ENCODE measurements around a stretch of chr2.

DNA sequence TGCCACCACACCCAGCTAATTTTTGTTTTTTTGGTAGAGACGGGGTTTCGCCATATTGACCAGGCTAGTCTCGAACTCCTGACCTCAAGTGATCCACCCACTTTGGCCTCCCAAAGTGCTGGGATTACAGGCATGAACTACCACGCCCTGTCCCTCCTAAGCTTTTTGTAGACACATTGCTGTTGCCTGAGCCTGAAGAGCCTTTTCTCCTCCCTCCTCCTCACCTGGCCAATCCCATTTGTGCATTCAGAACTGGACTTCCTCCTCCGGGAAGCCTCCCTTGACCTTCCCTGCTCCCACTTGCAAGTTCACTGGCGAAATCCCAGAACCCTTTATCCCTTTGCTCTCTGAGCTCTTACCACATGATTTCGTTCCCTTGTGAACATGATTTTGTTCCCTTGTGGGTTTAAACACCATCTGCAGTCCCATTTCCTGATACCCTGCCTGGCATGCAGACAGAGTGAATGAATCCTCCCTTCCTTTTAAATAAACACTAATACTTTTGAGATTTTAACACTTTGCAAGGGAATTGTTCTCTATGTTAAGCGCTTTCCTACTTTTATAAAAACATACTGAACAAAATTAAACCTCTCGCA, 2.7 kb downstream of the C2orf72 start:
- PRO-cap = no peak

- PRO-cap = no peak
Observed at GRCh38 chr2:231461368-231462464, 2.6 kb downstream of the NCL start.

DNA sequence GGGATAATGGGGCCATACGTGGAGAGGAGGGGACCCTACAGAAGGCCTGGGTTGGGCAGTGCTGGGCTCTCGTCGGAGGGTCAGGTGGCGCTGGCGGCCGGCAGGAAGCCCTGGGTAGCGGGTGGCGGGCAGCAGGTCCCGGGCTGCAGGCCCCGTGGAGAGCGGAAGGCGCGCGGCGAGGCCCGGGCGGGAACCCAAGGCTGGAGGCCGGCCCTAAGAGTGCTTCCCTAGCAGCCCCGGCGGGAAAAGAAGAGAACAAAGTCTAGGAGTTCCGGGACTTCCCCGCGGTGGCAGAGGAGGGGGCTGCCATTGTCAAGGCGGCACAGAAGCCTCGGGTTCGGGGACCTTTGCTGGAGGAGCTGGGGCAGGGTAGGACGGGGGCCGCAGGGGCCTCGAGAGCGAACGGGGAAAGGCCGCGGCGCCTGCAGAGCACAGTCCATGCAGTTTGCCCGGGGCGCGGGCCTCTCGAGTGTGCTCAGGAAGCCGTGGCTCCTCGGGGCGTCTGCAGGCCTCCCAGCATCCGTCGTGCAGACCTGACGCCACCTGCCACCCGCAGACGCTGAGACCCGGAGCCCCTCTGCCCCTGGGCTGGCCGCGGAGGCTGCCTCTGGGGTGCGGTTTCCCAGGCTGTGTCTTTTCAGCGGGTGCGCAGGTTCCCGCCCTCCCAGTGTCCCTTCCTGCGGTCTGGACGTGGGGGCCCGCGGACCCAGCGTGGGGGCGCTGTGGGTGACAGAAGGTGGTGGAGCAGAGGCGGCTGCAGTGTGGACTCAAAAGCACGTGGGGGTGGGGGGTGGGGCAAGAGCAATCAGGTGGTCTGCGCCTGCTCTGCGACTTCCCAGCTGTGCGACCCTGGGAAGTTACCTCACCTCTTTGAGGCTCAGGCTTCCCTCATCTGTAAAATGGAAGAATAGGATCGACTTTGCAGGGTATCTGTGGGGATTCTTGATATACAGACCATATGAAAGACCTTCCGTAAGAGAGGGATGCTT, 19.4 kb upstream of the NCL start:
- PRO-cap = no peak

DNA sequence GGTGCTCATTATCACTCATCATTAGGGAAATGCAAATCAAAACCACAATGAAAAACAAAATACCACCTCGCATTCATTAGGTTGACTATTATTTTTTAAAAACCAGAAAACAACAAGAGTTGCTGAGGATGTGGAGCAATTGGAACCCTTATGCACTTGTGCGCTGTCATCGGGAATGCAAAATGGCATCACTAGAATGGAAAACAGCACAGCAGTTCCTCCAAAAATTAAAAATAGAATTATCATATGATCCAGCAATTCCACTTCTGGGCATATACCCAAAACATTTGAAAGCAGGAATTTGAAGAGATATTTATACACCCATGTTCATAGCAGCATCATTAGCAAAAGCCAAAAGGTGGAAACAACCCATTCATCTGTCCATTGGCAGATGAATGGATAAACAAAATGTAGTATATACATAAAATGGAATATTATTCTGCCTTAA, 11.9 kb upstream of the NMUR1 start:
- PRO-cap = no peak

- PRO-cap = no peak
Observed at GRCh38 chr2:231710889-231711128, 2.5 kb downstream of the PTMA start.

- PRO-cap = no peak
Observed at GRCh38 chr2:231712080-231713267, 4.1 kb downstream of the PTMA start.

DNA sequence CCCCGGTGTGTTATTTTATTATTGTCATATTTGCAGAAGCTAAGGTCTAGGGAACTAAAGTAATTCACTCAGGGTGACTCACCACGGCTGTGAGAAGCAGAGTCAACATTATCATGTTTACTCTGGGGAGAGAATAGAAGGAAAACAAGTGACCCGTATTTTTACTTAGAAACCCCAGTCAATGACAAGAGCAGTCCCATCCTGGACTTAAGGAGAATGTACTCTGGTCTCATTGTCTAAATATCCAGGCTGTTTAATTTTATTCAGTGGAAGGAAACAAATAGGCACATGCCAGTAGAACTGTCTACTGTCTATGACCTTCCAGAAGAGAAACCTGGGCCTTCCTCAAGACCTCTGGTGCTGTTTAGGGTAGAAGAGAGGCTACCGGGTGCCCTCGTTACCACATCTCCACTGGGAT, 77.4 kb upstream of the ALPP start:
- PRO-cap = no peak

DNA sequence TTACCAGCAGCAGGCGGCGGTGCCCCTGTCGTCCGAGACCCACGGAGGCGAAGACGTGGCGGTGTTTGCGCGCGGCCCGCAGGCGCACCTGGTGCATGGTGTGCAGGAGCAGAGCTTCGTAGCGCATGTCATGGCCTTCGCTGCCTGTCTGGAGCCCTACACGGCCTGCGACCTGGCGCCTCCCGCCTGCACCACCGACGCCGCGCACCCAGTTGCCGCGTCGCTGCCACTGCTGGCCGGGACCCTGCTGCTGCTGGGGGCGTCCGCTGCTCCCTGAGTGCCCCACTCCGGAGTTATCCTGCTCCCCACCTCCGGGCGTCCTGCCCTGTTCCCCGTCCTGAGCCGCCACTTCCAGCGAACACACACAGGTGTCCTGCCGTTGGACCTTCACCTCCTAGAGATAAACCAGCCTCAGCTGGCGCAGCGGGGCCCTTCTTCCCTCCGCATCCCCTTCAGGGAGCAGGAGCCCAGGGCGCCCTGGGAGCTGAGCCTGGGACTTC, 3.0 kb downstream of the ALPI start:
- PRO-cap = bidirectional peak, plus-strand start at position 334 of the sequence, minus-strand start at position 362 of the sequence

DNA sequence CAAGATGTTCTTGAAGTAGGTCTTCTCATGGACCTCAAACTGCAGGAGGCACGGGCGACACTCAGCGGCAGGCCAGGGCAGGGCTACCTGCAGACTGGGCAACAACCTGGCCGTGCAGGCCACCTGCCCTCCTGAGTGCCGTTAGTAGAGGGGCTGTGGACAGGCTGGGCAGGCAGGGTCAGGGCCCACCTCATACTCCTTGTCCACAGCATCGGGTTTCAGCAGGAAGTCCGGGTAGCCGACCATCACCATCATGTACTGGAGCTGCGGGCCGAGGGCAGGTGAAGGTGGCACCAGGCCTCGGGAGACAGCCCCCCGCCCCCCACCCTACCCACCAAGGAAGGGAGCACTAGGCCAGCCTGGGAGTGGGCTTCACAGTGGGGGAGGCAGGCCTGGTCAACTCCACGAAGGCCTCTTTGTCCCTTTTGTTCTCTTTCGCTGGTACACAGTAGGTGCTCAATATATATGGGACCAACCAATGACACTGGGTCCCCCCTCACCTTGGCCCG, 4.7 kb downstream of the ECEL1 start:
- PRO-cap = no peak

DNA sequence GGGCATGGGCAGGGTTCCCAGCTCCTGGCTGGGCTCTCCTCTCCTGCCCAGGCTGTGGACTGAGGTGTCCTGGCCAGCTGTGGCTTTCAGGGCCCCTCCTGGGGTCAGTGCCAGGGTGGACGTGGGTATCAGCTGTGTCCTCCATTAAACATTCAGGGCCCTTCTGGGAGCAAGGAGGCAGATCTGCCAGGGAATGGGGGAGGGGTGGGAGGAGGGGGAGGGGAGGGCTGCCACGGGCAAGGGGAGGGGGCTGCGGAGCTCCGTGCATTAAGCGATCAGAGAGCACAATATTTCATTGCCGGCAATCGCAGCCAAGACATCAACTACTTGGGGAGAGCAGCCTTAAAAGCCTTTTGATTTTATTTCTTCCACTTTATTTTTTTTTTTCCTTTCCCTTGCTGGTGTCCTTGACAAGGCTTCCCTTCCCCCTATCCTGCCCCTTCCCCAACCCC, 14.5 kb upstream of the ECEL1 start:
- PRO-cap = no peak

GRCh38 chr2:232549667-232549998, 724 bp downstream of the TIGD1 start:
- PRO-cap = no peak

DNA sequence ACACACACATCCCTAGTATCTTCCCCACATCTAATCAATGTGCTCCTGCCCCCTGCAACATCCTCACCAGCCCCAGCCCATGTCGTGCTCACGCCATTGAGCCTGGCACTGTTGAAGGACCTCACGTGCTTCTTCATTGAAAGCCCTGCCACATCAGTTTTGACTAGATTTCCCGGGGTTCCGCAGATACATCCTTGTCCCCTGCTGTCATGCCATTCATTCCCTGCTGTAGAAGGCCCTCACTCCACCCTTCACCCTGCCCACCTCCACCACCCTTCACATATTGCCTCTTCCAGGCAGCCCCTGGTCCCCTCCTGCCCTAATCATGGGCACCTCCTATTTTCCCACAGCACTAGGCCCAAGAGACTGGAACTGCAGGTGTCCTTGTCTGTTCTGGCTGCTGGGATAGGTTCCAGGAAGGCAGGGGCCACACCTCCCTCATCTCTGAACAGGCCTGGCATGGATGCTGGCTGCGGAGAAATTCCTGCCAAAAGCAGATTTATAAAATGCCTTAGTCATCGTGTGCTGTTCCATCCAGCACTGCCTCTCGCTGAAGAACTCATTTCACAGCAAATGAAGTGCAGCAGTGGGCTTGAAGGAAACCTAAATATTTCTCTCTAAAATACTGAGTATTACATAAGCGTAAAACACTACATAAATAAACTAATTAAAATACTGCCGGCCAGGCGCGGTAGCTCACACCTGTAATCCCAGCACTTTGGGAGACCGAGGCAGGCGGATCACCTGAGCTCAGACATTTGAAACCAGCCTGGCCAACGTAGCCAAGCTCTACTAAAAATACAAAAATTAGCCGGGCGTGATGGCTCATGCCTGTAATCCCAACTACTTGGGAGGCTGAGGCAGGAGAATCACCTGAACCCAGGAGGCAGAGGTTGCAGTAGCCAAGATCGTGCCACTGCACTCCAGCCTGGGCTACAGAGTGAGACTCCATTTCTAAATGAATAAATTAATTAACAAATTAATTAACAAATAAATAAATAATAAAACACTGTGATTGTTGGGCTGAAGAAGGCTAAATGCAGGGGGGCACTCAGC, 38.4 kb downstream of the EIF4E2 start:
- PRO-cap = no peak

DNA sequence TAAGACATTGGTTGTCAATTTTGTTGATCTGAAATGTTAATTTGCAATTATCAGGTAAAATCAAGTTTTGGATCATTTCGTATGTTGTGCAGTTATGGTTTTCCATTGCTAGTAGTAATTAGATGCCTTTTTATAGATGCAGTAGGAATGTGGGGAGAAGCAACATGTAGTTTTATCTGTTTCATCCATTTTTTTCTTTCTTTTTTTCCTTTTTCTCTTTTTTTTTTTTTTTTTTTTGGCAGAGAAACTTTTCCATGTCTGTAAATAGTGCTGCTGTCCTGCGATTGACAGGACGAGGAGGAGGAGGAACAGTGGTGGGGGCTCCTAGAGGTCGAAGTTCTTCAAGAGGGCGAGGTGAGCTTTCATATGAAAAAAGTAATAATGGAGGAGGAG, 20.4 kb downstream of the KCNJ13 start:
- PRO-cap = no peak

DNA sequence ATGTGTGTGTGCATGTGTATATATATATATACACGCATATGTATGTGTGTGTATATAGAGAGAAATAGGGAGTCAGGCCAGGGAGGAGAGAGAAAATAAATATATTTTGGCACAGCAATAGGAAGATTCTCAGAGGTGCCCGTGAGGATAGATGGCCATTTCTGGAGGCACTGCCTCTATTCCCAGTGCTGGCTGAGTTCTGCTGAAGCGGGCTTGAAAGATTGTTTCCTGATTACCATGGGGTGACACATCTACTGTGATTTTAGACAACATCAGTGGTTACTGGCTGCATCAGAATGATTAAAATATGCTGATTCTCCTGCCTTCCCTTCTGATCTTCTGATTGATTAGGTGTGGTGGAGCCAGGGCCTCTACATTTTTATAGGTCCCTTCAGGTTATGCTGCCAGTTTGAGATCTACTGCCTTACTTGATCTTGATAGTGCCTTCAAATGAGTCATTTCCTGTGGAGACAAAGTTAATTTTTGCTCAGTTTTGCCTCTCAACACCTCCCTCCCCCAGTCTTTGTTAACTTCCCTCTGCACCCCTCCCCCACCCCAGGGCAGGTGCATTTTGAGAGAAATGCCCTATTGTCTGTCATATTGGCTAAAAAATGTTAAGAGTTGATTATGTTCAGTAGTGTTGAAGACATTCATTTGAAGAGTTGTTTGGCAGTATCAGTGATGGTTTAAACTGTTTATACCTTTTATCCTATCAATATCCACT, 31.6 kb upstream of the SNORC start:
- PRO-cap = no peak

DNA sequence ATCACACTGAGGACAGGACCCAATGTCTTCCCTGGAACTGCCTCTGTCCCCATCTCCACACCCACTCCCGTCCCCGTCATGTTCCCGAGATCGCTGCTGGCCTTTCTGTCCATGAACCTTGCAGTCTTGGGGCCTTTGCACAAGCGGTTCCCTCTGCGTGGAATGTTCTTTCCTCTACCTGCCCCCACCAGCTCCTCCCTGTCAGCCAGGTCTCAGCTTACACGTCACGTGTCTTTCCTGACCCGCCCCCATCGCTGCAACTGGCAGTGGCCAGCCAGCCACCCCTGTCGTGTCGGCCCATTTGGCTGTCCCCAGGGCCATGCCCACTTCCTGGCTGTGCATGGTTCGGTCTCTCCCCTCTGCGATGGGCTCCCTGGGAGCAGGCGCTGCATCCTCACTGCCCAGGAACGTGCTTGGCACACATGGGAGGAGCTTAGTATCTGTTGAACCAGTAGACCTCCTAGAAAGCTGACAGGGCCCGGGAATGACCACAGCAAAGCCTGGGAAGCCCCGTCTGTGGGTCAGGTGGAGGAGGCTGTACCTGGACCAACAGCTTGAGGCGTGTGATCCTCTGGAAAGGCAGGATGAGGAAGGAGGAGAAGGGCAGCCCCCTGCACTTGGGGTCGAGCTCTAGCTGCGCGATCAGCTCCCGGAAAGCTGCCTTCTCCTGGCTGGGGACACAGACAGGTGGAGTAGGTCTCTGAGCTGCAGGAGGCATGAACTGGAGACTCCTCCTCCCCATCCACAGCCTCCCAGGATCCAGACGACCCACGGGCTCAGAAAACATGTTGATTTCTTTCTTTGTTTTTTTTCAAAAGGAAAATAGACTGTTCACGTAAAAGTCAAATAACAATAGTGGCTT, 21.0 kb downstream of the SNORC start:
- PRO-cap = no peak

DNA sequence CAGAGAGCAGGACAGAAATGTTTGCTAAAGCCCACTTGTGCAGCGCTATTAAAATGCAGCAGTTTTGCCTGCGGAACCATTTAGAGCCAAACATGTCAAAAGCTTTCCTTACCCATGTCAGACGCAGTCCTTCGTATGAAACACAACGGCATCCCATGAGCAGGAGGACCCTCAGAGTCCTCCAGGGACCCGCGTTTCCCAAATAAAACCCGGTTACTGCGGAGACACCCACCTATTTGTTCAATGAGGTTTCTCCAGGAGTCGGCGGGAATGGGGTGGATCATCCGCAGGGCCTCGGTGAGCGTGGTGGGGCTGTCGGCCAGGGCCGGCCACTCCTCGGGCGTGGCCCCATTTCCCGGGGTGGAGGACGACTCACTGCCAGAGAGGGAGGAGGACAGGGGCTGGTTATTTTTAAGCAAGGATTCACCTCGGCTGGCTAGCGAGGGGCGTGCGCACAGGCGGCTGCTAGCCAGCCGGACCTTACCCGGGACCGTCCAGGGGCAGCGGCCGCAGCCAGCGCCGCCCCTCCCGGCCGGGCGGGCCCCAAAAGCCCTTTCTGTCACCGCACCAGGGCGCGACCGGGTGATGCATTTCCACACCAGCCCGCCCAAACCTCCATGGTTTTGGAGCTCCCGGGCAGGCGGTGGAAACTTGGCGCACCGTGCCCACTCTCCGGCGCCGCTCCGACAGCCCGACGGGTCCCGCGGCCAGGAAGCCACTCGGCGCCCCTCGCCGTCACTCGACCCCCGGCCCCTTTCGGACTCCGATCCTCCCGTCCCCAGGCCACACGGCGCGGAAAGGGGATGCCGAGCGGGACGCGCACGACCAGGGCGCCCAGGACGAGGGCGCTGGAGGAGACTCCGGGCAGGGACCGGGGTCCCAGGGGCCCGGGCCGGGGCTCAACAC, 57.0 kb downstream of the SNORC start:
- PRO-cap = no peak

- PRO-cap = no peak
Observed at GRCh38 chr2:233061068-233061856, 1.1 kb downstream of the INPP5D start.

- PRO-cap = bidirectional peak, plus-strand start at chr2:233062050, minus-strand start at chr2:233061990
Observed at GRCh38 chr2:233061857-233062436, 1.8 kb downstream of the INPP5D start.

DNA sequence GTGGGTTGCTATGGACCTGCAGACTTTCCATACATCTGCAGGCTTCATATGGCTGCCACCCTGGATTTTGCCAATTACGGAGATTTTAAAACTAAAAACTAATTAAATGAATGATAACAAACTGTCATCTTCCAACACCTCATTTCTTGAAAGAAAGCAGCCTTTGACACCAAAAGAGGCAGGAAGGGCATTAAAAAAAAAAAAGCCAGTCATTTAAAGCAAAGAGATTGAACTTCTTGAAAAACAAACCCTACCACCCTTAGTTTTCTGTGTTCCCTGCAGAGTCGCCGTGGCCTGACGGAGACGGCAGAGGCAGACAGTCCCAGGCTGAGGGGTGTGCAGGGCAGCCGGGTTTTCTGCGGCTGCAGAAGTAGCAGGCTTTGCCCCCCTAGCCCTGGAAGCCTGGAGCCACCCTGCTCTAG, 2.7 kb downstream of the INPP5D start:
- PRO-cap = no peak

DNA sequence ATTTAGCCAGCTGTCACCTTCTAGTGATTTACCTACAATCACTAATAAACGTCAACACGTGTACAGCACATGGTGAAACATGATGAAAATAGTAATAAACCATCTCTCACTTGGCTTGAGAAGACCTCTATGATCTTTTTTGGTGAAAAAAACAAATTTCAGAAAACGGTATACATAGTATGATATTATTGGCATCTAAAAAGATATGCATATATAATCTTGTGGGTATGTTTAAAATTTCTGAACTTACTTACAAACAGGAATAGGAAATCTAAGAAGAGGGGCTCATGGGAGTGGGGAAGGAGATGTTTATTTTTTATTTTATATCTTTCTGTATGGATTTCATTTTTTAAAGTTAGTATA, 16.8 kb downstream of the INPP5D start:
- PRO-cap = no peak